ENCODE measurements around a stretch of chr2.

- RRBS, result no CpG with 5 or more reads among the region's 7 CpGs
Measured at GRCh38 chr2:3515550-3515949, 3.8 kb downstream of the ADI1 start.

- RRBS, result no CpG with 5 or more reads among the region's 14 CpGs
Measured at GRCh38 chr2:3656754-3657097, 1.3 kb upstream of the ALLC start.

GRCh38 chr2:5373264-5373631, 318.9 kb upstream of the SOX11 start:
- RRBS, result no CpG with 5 or more reads among the region's 4 CpGs

DNA sequence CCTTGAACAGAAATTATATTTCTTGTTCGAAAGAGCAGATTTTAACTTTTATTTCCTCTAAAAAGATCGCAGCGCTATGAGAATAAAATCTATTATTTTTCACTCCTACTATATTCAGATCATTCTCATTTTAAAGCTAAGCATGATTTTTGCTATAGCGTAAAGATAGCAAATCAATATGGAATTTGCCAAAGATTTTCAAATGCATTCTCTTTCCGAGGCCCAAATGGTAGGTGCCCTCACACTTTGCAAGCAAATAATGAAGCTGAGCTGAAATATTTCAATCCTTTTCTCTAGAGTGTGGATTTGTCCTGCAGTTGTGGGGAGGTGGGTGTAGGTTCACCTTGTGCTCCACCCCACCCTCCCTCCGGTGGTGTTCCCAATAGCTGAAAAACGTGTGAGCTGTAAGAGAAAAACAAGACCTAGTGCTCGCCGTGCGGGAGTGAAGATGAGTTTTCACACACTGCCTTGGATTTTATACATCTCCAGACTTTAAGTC, 2.1 kb upstream of the SOX11 start:
- RRBS, result no CpG with 5 or more reads among the region's 10 CpGs

DNA sequence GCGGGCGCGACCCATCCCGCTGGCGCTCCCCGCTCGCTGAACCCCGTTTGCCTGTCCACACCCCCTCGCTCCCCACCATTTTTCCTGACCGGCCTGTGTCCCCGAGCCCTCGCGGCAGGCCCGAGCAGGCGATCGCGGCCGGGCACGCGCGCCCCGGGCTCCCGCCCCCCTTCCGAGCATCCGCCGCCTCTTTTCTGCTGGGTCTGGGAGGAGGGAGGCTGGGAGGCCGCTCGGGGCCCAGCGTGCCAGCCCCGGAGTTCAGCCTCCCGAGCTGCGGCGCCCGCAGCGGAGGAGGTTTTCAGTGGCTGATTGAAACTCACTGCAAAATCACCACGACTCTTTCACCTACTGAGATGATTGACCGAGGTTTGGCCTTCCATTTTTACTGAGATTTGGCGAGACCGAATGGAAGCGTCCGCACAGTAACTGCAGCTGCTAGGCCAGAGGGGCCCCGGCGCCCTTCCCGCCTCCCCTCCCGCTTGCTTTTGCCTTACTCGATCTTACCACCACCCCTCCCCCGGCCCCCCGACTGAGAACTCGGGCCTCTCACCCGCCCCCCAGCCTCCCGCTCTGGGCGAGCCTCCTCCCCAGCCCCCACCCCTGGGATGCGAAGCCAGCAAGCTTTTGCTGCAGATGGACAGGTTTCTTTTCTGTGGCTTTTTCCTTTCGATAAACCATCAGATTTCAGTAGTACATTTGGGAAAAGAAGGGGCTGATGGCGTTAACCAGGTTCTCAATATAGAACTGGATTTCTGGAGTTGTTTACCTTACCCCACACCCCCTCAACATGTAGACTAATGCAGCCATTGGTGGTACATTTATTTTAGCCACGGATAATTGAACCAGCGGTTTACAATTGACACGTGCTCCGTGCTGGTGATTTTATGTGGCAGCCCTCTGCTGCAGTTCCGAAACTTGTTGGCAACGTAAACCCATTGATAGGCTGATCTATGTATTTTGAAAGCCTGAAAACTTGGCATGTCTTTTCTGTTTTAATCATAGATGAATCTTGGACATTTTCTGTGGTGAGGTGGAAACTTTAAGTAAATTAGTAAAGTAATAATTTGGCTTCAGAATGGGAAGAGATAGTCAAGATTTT, 5.1 kb downstream of the SOX11 start:
- RRBS, result 6% methylated on average over 20 of the region's 61 CpGs

DNA sequence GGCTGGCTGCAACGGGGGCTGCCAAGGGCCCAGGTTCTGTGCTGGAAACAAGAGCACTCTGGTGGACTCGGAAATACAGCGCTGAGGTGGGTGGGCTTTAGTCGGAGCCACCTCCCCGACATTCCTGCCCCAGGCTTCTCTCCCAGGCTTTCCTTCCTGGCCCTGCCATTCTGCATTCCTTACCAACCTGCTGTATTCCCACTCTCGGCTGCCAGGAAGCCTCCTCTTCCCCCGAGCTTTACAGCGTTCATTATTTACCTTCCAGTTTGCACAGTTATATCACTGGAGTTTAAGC, 246.3 kb downstream of the SOX11 start:
- RRBS, result no CpG with 5 or more reads among the region's 8 CpGs

DNA sequence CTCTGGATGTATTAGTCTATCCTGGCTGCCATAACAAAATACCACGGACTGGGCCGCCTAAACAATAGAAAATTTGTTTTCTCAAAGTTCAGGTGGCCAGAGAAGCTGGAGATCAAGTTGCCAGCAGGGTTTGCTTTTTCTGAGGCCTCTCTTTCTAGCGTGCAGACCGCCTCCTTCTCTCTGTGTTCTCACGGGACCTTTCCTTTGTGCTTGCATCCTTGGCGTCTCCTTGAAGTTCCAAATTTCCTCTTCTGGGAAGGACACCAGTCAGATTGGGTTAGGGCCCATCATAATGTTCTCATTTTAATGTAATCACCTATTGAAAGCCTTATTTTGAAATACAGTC, 1.4 kb upstream of the CMPK2 start:
- RRBS, result no CpG with 5 or more reads among the region's 6 CpGs

GRCh38 chr2:6942959-6943648, 25.9 kb downstream of the RNF144A start:
- RRBS, result no CpG with 5 or more reads among the region's 7 CpGs

DNA sequence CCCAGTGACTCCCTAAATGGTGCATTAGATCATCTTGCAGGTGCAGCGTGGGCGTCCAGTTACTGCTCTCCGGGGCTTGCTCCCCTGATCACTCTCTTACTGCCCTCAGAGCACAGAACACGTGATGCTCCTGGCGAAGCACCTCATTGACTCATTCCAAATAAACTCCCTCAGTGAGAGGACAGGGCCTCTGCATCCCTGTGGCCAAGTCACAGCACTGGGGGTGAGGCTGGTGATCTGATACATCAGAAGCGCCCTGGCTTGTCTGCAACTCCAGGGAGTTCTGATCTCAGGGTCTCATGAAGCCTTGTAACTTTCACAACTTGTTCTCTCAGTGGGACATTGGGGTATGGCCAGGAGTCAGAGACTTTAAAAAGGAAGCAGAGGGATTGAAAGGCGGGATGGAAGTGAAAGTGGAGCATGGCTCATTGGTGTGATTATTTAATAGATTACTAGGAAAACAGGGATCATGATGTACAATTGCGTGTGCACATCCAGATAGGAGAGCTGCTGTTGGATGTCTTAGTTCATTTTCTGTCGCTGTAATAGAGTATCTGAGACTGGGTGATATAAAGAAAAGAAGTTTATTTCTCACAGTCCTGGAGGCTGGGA, 41.8 kb downstream of the RNF144A start:
- RRBS, result no CpG with 5 or more reads among the region's 9 CpGs

GRCh38 chr2:7053594-7054249, 136.5 kb downstream of the RNF144A start:
- RRBS, result no CpG with 5 or more reads among the region's 4 CpGs

GRCh38 chr2:7567504-7568052, 650.4 kb downstream of the RNF144A start:
- RRBS, result no CpG with 5 or more reads among the region's 5 CpGs

- RRBS, result no CpG with 5 or more reads among the region's 10 CpGs
Measured at GRCh38 chr2:7725174-7725970, 808.2 kb downstream of the RNF144A start.

DNA sequence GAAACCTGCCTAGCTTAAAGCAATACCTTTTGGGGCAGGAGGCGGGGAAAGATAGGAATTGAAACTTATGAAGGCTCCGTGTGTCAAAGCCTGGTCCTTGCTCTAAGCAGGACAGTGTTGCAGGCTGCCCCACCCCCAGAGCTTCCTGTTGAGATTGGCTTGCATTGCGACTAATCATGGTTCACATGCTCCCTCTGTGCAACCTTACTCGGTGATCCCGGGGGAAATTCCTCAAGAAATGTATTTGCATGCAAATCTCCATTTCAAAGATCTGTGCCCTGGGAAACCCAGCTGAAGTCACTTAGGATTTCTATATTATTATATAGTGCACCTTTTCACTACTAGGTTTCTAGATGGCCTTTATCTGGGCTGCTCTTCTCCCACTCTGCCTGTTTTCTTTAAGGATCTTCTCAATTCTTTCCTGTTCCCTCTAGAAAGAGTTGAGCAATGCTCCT, 802.7 kb upstream of the ID2 start:
- RRBS, result 70% methylated on average over 2 of the region's 5 CpGs

- RRBS, result no CpG with 5 or more reads among the region's 8 CpGs
Measured at GRCh38 chr2:8116642-8117187, 565.1 kb upstream of the ID2 start.

DNA sequence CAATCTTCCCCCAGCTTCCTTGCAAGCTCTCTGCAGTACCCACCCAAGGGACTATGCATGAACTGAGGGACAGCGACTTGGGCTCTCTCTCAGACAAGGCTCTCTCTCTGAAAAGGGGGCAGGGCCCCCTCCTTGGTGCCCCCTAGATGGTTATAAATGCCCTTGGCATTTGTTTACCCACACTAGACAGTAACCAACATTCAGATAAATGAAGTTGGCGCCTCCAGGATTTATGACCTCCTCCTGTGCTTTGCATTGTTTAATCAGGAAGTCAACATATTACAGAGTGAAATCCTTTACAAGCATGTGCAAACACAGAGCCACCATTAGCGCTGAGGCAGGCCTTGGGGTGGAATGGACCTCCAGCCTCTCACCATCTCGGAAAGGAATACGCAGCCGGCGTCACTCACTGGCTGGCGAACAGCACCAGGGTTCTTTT, 547.3 kb upstream of the ID2 start:
- RRBS, result no CpG with 5 or more reads among the region's 8 CpGs

- RRBS, result no CpG with 5 or more reads among the region's 6 CpGs
Measured at GRCh38 chr2:8140963-8141960, 540.6 kb upstream of the ID2 start.

DNA sequence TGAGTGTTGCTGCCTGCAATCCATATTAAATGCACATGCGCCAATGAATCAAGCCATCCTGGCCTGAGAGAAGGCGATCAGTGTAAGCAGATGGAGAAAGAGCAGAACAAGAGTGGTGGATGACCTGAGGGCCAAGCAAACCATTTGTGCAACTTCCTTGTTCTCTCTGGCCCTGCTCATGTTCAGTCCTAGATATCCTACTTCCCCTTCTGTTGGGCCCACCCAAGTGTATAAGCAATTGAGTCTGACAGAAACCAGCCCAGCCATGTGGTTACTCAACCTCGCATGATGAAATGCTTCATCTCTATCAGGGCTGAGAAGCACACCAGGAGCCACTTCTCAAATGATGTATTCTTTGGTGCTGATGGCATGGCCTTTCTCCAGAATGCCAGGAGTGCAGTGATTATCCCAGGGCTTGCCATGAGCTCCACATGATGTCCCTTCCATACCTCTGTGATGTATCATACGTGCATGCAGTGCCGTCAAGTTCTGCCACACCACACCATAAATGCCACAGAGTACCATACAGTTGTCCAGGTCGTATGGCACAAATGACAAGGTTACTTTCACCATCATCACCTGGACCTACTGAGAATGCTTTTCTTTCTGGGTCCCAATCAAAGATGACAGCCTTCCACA, 382.9 kb upstream of the ID2 start:
- RRBS, result no CpG with 5 or more reads among the region's 6 CpGs

- RRBS, result no CpG with 5 or more reads among the region's 13 CpGs
Measured at GRCh38 chr2:8425424-8425907, 256.4 kb upstream of the ID2 start.

- RRBS, result 70% methylated on average over 2 of the region's 35 CpGs
Measured at GRCh38 chr2:8487639-8488900, 193.8 kb upstream of the ID2 start.

DNA sequence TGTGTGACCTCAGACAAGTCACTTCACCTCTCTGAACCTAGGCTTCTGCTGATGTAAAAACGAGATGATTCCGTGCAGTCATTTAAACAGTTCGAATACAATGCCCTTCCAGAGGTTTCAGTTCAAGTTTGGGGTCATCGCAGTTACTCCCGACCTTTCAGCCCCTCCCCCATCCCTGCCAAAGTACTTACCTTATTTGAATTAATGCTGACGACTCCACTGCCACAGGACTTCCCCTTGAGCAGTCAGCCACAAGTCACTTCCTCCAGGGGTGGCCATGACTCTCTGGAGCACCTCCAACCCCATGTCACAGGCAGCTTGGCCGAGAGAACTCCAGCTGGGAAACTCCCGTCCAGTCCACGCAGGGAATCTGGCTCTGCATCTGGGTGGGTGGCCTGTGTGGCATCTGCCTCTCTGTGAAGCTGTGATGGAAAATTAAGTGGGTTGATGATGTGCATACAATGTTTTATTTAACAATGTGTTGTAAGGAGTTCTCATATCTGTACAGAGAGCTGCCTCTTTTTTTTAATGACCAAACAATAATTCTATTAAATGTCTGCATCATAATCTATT, 105.0 kb upstream of the ID2 start:
- RRBS, result no CpG with 5 or more reads among the region's 9 CpGs

All from UCH-1 (cell line).